ENCODE measurements around a stretch of chr20.

DNA sequence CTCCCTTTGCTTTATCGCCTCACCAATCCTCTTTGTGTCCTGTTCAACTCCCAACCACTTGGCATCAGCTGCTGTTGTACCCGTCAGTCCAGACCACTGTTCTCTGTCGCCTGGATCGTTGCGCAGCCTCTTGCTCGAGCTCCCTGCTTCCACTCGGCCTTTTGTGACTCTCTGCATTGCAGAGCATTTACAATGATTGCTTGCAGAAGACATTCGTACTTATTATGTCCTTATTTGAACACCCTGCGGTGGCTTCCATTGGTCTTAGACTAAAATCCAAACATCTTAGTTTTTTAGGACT lies 14.6 kb downstream of the DDX27 start:
- PRO-cap: no peak

- PRO-cap: no peak
Measured at GRCh38 chr20:49281042-49282172, 3.5 kb upstream of the ZNFX1 start.

GRCh38 chr20:49282244-49282701 lies 4.4 kb upstream of the ZNFX1 start:
- PRO-cap: no peak

DNA sequence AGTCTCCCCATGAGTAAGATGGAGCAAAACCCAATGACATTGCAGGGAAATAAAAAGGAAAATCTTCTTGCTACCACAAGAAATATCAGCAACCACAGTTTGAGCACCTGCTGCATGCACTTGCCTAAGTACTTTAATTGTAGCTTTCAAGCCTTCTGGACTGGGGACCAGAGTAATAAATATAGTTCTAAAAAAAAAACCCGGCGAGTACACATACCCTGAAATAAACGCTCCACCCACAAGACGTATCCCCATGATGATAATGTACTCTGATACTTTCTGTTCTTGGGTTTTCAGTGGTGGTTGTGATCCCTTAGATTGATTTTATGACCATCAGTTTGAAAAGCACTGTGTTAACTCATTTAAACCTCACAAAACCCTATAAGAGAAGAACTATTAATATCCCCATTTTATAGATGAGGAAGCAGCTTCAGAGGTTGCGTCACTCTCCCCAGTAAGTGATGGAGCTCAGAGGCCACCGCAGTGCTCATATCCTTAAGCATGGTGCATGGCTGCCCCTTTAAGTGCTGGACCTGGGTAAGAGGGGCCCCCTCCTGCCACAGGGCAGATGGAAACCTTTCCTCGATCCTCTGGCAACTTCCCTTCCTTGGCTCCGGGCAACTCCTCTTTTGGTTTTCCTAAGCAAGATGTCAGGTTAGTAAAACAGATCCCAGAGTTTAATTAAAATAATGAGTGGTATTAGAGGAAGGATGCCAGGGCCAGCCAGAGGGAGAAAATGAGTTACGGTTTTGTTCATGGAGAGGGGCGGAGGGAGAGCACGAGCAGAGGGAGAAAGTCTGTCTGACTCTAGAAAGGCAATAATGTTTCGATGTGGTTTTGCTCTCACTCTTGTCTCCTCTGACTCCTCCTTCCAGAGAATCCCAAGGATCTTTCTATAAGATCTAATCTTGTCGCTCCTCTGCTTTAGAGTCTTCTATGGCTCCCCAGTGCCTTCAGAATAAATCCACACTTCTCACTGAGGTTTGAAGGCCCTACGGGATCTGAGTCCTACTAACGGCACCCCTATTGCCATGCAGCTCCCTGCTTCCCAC lies 67.2 kb downstream of the KCNB1 start:
- PRO-cap: no peak

DNA sequence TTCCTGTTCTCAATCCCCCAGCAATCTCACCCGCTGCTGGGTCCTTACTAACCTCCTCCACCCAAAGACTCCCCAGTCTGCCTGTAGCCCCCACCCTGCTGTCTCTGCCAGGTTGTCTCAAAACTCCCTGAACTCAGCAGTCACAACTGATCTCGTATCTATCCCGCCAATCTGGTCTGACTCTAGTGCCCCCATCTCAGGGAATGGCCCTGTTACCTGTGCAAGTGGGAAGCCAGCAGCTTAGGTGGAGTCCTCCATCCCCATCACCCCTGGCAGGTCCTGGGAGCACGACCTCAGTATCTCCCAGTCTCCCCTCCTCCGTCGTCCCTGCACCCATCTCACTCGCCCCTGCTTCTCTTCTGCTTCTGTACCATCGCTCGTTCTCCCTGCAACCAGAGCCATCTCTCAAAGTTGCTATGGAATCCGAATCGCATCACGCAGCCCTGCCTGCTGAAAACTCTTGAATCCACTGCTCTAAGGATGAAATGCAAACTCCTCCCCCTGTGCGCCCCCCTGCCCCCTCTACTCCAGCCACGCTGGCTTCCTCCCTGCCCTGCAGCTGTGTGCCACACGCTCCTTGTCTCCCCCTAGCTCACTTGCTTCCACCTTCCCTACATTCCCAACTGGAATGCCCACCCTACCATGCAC lies 63.9 kb upstream of the PTGIS start:
- PRO-cap: no peak

GRCh38 chr20:49639515-49639900 lies 71.6 kb upstream of the PTGIS start:
- PRO-cap: no peak

DNA sequence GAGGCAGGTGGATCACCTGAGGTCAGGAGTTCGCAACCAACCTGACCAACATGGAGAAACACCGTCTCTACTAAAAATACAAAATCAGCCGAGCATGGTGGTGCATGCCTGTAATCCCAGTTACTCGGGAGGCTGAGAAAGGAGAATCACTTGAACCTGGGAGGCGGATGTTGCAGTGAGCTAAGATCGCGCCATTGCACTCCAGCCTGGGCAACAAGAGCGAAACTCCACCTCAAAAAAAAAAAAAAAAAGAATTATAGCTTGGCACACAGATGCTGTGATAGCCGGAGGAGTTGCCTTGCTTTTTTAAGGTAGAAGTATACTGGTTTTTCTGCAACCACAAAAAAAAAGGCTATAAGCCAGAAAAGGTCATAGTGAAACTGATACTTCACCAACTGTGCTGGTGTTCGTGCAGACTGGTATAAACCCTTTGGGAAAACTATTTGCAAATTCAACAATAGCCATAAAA lies 44.2 kb downstream of the B4GALT5 start:
- PRO-cap: no peak

DNA sequence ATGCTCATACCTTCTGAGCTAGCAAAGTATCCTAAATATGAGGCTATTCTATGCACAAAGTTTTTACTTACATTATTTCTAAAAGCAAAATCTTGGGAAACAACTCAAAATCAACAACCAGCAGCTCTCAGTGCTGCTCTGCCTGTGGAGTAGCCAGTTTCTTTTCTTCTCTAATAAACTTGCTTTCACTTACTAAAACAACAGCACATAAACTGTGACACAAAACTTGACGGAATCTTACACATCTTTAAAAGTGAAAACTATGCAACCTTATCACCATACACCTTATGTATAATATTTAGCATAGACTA lies 43.8 kb downstream of the B4GALT5 start:
- PRO-cap: no peak

DNA sequence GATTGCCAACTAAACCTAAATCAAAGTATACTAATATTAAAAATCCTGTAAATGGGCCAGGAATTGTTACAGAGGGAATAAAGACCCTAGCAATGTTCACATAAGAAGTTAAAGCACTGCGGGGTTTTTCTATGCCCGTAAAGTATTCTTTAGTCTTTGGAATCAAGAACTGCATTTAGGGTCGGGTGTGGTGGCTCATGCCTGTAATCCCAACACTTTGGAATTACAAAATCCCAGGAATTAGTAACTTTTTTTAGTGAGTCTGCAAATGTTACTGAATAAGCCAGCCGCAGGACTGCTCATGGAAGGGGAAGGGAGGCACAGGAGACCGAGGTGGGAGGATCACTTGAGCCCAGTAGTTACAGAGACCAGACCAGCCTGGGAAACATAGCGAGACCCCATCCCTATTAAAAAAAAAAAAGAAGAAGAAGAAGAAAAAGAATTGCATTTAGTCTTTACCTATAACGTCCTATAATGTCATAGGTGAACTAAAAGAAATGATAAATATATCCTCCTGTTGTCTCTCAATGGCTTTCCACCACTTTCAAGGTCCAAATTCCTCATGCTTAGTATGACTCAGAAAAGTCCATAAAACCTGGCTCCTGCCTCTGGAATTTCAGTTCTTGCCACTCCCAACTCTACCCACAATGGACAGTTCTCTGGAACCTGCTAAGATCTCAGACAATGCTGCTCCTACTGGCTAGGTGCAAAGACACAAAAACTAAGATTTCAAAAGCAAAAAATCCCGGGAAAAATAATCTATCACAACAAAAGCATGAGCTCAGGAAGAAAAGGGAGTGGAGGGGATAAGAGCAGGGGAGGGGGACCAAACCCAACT lies 39.2 kb downstream of the B4GALT5 start:
- PRO-cap: no peak

DNA sequence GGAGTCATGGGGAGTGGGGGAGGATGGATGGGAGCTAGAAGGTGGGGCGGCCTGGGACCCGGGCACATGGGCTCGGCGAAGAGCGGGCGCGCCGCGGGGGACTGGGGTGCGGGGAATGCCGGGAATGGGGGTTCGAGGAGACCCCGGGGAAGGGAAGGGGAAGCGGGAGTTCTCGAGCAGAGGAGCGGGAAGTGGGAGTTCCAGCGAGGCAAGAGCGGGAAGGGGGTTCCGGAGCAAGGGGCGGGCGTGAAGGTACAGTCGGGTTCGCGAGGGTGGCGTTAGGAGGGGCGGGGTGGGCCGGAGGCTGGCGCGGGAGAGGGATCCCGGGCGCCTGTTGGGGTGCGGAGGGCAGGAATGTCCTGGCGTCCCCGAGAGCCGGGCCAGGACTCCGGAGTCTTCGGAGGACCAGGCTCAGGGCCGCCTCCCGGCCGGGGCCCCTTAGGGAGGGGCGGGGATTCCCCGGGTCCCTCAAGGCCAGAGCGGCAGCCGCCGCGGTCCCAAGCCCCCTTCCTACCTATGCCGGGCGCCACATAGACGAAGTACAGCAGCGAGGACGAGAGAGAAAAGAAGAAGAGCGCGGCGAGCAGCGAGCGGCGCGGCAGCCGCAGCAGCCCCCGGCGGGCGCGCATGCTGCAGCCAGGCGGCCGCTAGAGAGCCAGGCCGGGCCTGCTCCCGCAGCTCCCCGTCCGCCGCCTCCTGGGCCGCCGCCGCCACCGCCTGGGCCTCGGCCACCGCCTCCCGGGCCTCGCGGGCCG lies 439 bp downstream of the B4GALT5 start:
- PRO-cap: bidirectional peak, plus-strand start at position 293 of the sequence, minus-strand start at position 193 of the sequence

GRCh38 chr20:49806704-49807050 lies 6.0 kb upstream of the SLC9A8 start:
- PRO-cap: no peak

- PRO-cap: no peak
Measured at GRCh38 chr20:49851017-49851702, 38.5 kb downstream of the SLC9A8 start.

DNA sequence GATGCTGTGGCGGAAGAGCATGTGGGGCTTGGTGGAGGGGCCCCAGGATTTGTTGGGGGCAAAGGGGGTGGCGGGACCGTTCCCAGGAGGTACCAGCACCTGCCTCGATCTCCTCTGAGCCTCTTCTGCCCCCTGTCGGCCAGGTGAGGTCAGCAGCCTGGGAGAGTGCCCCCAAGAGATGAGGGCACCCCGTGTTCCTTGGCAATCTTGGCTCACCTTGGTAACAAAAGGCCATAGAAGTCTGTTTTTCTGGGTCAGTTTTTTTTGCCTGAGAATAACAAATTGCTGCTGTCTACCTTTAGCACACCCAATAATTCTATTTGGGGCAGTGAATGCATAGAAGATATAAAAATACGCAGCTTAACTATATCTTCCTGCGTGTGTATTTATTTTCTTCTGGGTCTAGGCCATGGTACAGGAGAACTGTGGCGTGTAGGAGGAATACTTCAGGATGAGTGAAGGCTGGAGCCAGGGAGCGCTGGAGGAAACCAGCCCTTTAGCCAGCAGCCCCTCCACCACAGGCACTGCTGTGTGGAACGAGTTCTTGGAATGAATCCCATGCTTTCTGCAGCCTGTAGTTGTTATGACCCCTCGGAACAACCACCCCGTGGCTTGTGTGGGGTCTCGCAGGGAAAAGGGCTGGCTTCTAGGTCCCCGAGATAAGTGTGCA lies 25.2 kb downstream of the SPATA2 start:
- PRO-cap: no peak

DNA sequence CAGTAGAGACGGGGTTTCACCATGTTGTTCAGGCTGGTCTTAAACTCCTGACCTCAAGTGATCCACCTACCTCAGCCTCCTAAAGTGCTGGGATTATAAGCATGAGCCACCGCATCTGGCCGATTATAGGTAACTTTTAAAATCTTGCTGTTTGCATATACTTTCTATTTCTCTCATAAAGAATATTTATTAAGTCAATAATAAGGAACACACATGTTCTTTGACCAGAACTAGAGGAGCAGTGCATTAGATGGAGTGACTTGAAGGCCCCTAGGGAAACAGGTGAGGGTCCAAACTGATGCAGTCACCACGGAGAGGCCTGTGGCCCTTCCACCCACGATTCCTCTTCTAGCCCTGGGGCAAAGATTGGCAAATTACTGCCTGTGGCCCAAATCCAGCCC lies 19.8 kb downstream of the SPATA2 start:
- PRO-cap: no peak

- PRO-cap: bidirectional peak, plus-strand start at chr20:49923741, minus-strand start at chr20:49923660
Measured at GRCh38 chr20:49923485-49924004, 8.2 kb upstream of the SPATA2 start.

DNA sequence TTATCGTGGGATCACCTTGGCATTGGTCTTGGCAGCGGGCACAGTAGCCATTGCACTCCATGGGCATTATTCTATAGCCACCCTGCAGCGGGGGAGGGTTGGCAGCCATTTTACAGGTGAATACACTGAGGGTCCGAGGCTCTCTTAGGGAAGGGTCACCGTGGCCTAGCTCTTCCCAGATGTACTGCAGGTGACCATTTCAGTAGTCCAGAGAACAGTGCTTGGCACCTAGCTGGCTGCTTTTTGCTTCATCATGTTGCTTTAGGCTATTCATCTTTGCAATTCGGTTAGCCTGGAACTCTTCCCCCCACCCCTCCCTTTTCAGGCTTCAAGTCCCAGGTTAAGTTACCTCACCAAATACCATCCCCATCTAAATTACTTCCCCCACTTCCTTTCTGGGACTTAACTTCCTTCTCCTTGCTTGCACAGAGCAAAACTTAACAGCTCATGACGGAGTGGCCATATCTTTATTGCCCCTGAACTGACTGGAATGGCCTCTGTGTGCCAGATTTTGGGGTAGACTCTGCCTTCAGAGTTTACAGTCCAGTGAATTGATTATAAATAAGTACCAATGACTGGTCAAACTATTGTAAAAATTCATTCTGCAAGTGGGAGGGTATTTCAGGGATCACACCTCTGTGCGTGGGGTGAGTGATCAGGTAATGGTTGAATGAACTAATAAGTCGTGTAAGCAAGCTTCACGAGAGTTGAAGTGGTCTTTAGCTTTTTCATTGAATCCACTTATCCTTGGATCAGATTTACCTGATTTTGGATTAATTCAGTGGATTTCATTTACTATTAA lies 1.4 kb downstream of the RNF114 start:
- PRO-cap: no peak

DNA sequence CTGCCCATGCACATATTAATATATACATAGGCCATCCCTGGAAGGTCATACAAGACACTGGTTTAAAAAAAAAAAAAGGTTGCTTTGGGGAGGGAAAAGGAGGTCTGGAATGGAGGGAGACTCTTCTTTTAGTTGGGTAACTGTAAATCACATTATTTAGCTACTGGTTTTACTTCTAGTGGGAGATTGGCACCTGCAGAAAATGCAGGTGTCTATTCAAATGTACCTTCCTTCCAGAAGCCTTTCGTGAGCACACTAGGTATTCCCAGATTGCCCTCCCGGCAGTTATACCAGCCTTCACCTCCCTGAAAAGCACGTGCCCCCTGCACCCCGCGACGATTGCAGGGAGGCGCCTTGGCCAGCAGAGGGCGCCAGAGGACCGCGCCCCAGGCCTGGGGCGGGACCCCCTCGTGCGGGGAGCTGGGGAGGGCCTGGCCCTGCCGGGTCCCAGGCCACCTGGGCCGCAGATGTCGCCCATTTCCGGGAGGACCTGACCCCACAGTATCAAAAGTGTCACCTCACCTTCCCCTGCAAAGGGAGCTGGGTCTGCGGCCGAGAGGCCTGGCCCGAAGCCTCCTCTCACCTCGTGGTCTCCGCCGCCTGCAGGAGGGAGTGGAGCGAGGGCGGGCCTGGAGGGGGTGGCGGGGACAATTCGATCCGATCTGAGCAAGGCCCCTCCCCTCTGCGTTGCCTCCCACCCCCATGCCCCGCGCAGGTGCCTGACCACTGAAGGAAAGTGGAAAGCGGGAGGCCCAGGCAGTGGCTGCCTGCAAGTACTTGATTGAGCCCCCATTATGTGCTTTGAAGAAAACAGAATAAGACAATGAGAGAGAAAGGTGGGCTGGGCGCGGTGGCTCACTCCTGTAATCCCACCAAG lies 3.7 kb upstream of the SNAI1 start:
- PRO-cap: no peak

GRCh38 chr20:50193447-50194443 lies 3.1 kb downstream of the CEBPB start:
- PRO-cap: no peak

GRCh38 chr20:50242702-50243383 lies 52.2 kb downstream of the CEBPB start:
- PRO-cap: no peak

GRCh38 chr20:50305252-50305815 lies 114.7 kb downstream of the CEBPB start:
- PRO-cap: bidirectional peak, plus-strand start at chr20:50305615, minus-strand start at chr20:50305471

Data from duodenum (tissue), 1 donor.